Trachea (tissue), 1 donor: ENCODE measurements around a stretch of chr11.

DNA sequence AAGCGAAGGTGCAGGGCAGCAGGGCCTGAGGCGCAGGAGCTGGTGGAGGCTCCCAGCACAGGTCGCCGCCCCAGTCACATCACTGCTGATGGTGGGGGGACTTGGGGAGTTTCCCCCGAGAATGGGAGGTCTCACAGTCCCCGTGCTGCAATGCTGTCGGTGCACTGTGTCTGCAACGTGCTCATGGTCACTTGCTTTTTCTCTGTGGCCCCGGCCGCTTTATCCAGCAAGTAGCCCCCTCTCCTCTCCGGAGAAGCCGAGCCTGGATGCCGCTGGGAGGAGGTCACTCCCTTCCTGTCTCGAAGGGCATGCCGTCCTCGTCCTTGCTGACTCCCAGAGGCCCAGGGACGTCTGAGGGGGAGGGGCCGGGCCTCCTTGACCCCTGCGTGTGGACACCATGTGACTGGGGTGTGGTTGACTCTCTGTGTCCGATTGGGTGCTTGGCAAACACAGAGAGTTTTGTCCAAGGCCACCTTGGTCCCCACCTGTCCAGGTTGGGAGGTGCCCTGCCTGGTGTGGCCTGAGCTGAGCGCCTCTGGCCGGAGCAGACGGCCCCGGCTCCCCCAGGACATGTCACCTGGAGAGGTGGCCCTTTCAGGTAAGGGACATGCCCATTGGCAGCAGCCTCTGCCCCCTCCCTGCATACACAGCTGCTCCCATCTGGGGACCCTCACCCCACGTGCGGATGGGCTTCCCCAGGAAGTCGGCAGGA, 489 bp upstream of the SMIM38 start:
- PRO-cap, result no peak

- PRO-cap, result no peak
These were observed 155.4 kb downstream of the MYEOV start for GRCh38 chr11:69448940-69450173.

DNA sequence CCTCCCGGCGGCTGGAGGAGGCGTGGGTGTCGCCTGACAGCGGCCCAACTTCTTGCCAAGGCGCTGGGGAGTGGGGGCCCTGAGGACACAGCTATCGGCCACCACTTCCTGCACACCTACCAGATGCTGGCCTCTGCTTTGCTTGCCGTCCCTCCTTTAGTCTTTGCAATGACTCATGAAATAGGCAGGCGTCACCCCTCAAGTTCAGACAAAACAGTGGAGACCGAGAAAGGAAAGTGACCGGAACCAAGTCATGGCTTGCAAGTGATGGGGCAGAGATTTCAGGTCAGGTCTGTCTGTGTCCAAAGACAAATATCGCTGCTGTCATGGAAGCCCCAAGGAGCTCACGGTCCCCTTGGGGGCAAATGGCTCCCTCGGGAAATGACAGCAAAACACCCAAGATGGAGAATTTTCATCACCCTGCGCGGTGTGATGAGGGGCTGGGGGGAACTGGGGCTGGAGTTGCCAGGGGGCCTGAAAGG, 116.3 kb upstream of the CCND1 start:
- PRO-cap, result no peak

- PRO-cap, result no peak
These were observed 11.7 kb downstream of the CCND1 start for GRCh38 chr11:69652183-69653453.

DNA sequence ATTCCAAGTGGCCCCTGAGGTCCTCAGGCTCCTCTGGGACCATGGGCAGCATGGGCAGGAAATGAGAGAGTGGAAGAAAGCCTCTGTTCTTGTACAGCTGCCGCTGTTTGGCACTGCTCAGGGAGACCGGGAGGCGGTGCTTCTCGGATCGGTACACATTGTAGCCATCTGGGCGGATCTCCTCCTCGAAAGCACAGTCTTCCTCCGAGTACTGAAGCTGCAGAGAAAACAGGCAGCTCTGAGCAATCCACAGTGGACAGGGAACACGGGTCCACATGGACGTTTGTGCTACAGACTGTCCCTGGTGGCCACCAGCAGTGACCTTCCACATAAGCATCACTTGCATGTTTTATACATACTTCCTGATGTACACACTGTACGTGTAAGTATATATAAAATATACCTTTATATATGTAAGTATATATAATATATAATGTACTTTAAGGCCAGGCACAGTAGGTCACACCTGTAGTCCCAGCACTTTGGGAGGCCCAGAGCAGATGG, 4.4 kb downstream of the FGF19 start:
- PRO-cap, result no peak

GRCh38 chr11:69774217-69774849, 808 bp downstream of the FGF4 start:
- PRO-cap, result no peak

DNA sequence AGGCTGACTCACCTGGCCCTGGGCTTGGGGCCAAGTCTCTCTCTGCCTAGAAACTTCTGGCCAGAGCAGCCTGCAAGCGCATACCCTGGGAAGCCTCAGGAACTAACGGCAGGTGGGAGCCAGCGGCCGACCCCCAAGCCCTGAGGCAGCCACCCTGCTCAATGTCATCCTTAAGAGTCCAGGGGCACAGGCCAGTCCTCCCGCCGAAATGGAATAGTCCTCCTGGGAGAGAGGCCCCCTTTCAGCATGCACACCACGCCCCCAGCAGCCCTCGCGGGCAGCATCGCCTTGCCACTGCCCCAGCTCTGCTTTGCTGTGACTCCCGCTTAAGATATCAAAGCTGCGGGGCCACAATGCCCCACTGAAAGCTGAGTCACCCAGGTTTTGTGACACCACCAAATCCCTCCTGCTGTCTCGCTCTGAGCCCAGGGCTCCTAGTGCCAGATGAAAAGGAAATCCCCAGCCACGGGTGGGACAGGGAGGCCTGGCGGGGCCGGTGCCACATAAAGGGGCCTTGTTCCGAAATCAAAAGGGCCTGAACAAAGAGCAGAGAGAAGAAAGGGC, 21.3 kb upstream of the FGF3 start:
- PRO-cap, result no peak

- PRO-cap, result no peak
These were observed 40.1 kb upstream of the FGF3 start for GRCh38 chr11:69859297-69859821.

DNA sequence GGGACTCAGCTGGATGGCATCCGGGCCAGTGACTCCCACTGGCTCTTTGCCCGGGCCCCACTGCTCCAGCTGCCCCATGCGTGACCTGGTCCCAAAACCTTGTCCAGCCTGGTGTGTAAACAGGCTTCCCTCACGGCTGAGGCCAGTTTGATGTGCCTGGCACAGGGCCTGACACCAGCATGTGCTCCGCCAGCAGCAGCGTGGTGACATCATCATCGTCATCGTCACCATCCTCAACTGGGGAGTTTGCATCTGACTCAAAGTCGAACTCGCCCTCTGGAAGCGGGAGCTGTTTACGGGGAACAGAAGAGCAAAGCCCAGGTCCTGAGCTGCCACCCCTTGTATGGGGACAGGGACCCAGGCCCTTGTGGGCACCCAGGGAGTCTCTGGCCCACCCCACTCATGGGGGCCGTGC, 48.6 kb upstream of the FGF3 start:
- PRO-cap, result no peak

DNA sequence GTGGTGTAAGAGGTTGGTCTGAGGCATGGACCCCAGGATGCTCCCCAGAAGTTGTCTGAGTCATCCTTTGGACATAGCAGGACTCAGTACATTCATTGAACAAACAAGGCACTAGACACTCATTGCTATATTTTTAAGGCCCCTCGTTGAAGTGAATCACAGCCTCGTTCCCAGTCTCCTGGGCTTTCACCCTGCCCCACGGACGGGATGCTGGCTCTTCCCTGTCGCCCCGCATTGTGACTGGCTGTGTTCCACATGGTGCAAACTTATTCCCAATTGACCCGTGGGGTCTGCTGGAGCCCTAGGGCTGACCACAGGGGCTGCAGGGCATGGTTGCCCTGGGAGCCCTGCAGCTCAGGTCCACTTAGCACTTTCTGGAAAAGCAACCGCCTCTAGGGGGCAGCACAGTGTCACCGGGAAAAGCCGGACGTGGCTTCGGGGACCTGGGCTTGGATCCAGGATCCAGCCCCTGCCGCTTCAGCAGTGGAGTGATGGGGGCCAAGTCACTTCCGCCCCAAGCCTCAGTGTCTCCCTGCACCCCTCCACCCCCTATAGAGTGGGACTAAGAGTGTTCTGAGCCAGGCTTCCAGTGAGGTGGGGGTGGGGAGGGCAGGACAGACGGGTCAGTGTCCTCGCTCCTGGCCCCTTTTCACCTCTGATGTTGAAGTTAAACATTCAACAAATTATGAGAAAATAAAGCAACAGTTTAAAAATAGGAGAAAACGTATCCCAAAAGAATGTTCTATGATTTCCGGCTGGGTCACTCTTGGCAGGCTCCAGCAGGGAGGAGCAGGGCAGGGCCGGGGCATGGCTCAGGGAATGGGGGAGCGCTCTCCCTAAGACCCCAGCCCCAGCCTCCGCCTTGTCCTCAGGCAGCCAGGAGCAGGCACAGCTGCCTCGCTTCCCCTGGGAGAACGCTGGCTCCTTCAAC, 96.3 kb upstream of the FGF3 start:
- PRO-cap, result bidirectional peak, plus-strand start at position 808 of the sequence, minus-strand start at position 657 of the sequence

- PRO-cap, result no peak
These were observed 112.1 kb upstream of the ANO1 start for GRCh38 chr11:69965763-69966746.

DNA sequence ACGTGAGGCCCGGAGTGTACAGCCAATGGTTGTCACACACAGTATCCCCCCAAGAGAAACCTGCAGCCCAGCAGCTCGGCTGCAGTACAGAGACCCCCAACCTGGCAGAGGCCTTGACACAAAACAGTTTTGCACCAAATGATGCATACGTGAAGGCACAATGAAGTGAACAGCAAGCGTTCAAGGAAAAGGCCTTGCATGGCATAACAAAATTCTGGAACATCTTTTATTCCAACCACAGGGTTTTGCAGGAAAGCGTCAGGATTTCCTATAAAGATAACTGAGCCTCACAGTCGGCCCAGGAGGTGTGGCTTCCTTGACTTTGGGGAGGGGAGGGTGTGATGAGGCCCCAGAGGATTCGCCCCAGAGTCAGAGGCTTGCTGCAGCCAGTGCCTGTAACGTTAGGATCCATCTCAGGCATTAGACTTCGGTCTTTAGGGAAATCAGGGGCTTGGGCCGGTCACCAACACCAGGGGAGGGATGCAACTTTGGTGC, 5.8 kb upstream of the ANO1 start:
- PRO-cap, result no peak

GRCh38 chr11:70087582-70088191, 9.6 kb downstream of the ANO1 start:
- PRO-cap, result no peak

DNA sequence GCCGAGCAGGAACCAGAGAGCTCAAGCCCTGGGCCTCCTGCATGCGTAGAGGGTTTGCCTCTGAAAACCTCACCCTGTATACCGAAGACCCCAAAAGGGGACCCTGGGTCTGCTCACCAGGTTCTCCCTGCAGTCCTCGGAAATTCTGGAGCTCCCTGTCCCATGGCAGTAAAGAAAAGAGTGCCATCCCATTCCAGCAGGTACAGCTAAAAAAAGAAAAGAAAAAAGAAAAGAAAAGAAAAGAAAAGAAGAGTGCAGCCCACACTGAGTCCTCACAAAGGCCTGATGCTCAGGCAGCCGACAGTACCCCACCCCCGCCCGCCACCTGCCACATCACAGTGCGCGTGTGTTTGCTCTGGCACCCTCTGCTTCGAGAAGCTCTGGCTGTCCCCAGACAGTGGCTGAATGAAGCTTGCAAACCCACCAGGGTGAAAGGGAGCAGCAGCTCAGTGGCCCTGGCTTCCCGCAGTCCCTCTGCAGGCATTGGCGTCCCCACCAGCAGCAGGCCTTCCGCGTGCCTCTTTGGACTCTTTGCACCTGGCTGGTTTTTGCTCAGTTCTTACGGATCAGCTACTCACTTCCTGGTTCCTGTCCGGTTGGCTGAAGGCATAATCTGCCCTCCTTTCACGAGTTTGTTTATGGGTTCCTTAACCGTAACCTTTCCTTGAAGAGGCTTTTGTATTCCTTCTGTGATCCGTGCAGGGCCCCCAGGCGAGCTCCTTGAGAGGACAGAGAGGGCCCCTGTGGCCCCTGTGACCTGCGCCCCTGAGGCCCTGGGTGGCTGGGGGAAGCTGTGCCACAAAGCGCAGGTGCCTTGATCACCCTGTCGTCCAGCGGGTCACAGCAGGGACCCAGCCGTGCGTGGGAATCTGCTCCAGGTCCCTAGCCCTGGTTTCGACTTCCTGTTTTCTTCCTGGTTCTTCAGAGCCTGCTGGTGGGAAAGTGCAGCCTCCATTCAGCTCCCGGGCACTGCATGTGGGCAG, 28.1 kb upstream of the FADD start:
- PRO-cap, result no peak

DNA sequence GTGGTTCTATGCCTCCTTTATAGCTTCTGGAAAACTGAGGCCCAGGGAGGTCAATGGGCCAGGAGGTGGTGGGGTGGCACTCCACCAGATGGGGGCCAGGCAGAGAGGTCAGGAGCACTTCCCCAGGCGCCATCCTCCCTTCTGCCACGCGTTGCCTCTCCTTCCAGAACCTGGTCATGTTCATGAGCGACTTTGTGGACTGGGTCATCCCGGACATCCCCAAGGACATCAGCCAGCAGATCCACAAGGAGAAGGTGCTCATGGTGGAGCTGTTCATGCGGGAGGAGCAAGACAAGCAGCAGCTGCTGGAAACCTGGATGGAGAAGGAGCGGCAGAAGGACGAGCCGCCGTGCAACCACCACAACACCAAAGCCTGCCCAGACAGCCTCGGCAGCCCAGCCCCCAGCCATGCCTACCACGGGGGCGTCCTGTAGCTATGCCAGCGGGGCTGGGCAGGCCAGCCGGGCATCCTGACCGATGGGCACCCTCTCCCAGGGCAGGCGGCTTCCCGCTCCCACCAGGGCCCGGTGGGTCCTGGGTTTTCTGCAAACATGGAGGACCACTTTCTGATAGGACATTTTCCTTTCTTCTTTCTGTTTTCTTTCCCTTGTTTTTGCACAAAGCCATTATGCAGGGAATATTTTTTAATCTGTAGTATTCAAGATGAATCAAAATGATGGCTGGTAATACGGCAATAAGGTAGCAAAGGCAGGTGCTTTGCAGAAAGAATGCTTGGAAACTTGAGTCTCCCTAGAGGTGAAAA, 15.3 kb upstream of the FADD start:
- PRO-cap, result no peak

GRCh38 chr11:70330054-70330458, 59.6 kb downstream of the PPFIA1 start:
- PRO-cap, result no peak

- PRO-cap, result no peak
These were observed 57.3 kb upstream of the CTTN start for GRCh38 chr11:70340955-70341540.

DNA sequence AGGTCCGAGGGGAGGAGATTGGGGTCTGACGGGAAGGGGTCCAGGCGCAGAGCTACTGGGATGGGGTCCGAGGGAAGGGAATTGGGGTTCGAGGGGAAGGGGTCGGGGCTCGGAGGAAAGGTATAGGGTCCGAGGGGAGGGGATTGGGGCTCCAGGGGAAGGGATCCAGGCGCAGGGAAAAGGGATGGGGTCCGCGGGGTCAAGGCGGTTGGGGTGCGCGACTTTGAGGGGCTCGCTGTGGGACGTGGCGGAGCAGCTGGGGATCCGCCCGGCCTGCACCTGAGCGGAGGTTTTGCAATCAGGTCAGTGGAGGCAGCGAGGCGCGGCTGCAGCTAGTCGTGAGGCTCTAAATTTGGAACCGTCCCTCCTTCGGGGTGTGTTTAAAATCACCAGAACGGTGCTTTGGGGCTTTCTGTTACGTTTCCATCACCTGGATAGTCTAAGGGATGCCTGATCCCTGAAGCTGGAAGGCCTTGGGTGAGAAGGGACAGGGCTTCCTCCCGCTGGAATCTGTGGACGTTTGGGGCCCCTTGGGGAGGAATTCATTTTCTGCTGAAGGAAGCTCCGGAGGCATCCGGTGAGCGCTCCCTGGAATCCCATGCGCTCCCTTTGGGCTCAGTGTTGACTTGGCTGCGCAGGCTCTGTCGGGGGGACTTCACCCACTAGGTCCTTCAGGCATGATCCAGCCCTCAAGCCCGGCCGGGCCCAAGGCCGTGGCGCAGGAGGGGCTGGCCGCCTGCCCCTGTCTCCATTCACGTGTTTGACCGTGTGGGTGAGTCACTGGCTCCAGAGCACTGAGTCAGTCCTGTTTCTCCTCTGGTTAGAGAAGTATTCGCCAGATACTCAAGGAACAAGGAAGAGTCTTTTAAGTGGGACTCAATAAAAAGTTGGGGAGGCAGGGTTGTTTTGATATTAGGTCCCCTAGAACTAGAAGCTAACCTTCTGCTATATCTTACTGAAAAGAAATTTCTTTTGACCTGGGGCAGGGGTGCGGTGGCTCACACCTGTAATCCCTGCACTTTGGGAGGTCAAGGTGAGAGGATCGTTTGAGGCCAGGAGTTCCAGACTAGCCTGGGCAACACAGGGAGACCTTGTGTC, 1.2 kb downstream of the CTTN start:
- PRO-cap, result bidirectional peak, plus-strand start at position 297 of the sequence, minus-strand start at position 281 of the sequence; bidirectional peak, plus-strand start at position 827 of the sequence, minus-strand start at position 611 of the sequence

DNA sequence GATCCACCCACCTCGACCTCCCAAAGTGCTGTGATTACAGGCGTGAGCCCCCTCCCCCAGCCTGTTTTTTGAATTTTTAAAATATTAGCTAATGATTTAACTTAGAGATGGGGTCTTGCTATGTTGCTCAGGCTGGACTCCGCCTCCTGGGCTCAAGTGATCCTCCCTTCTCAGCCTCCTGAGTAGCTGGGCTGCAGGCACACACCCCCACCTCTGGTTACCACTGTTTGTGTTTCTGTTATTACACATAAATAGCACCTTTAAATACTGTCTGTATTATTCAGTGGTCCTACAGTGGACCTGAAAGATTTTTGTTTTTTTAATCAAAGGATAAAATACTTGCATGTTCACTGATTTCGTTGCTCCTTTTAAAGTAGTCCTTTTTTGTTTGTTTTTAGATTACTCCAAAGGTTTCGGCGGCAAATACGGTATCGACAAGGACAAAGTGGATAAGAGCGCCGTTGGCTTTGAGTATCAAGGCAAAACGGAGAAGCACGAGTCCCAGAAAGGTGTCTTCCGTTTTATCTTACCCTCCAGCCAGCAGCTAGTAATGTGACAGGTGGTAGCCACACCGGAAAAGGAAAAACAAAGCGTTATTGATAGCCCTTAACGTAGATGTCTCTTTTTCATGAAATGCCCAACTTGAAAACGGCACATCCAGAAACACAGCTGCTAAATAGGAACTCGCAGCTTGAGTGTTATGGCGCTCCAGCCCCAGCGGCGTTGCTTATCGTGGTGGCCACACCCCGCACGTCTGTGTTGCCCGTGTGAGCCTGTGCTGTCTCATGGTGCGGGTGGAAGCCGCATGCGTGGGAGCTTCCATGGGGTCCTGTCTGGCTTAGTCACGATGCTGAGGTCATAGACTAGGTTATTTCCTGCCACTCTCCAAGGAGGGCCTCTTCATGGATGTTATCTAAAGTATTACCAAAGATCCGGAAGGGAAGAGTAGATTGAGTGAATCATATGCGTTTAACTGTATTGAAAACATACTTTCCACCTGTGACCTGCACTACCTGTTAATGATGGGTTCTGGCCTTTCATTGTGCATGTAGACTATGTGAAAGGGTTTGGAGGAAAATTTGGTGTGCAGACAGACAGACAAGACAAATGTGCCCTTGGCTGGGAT, 21.4 kb downstream of the CTTN start:
- PRO-cap, result no peak

DNA sequence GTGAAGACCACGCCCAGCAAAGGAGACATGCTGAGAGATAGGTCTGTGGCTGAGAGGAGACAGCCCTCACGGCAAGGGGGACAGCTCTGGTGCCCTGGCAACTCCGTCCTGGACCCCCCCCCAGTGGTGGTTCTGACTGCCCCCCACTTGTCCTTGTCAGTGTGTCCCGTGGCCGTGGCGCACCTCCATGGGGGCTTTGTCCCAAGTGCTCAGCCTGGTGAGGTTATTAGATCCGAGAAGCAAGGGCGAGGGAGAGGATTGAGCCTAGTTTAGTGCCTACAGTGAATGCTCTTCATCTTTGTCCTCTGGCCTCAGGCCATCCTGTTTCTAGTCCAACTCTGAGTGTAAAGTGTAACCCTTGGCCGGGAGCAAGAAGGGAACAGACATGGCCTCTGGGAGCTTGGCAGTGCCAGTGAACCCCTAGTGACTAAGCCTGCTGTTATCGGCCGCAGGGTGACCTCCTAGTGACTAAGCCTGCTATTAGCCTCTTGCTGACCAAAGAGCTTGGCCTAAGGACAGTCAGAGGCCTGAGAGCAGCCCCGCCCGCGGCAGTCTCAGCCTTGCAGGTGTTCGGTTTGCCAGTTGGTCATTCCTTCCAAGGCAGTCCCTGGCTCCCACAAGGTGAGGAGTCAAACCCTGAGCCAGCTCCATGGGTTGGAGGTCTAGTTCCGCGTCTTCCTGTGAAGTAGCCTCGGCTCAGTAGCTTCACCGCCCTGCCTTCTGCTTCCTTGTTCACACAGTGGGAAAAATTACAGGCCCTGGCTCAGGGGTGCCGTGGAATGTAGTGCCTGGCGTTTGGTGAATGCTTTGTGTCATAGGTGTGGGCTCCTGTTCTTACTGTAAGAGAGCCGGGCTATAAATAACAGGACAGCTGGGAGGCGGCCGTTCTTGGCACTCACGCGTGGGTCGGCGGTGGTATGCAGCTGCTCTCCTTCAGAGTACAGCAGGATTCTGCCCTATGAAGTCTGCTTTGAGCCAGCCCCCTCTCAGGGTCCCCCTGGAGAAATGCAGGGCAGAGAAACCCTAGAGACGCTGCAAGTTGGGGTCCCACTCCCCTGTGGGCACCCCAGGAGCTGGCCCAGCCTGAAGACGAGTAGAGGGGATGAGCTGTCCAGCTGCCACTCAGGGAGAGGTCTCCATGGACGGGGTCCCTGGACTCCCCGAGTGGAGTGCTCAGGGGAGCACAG, 83.9 kb downstream of the CTTN start:
- PRO-cap, result no peak